ENCODE results near the gene SLC1A4.

DNA sequence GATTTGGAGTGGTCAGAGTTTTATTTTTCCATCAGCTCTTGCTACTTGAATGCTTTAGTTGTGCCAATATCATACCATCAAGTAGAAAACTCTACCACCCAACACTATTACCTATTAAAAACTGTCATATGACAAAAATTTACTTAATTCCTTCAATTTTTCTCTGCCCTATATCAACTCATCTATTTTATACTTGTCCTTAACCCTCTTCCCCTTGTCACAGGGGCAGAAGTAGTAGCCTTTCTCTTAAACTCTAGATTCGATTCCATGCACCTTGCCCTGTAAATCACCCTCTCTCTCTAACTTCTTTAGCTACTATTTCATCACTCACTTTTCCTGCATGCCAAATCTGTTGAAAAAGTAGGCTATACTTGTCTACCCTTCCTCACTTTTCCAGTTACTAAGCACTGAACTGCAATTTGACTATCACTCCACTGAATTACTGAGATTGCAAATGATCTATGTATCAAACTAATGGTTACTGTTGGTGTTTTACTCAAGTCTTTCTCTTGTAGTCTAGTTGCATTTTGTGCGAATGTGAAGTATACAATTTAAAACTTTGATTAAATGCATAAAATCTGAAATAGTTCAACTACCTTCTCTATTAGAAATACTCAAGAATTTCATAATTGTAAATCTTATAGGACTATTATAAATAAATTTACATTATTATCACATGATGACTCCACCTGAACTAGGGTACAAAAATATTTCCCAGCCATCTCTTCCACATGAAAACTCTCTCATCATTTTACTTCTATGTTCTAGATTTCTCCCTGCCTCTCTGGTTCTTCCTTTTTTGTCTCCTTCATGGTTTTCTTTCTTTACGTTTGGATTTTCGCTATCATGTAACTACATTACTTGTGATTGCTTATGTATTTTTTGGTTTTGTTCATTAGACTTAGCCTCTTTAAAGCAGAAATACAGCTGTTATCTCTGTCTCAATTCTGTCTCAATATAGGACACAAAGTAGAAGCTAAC is 77.1 kb downstream of the UGP2 start:
- RRBS: no CpG with 5 or more reads among the region's 4 CpGs

GRCh38 chr2:64090210-64090720 is 54.0 kb downstream of the PELI1 start:
- RRBS: no CpG with 5 or more reads among the region's 3 CpGs

DNA sequence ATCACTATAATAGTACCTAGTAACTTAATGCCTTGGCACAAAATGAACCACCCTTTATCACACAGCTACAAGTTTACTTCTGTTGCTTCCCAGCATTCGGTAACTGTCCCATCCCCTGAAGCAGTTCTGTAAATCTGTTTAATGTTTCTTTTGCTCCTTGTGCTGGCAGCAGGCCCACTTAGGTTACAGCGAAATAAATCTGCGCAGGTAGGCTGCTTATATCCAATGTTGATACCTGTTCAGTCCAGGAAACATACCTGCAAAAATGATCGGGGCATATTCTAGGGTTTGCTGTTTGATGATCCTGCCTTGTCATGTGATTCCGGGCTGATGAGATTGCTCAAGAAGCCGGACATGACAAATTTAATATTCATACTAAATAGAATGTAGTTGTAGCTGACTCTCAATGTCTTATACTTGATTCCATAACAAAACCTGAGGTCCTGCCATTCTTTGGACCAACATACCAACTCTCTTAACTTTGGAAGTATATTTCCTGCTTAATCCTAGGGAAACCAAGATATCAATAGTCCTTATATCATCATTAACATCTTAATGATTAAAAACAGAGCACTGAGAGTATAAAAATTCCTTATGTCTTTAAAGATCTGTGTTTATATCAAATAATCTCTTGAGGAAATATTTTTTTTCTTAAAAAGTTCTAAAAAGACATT is 23.2 kb downstream of the PELI1 start:
- RRBS: no CpG with 5 or more reads among the region's 6 CpGs

GRCh38 chr2:64261876-64262529 is 117.8 kb upstream of the PELI1 start:
- RRBS: no CpG with 5 or more reads among the region's 6 CpGs

GRCh38 chr2:64327202-64328384 is 126.4 kb upstream of the LGALSL start:
- RRBS: no CpG with 5 or more reads among the region's 19 CpGs

- RRBS: no CpG with 5 or more reads among the region's 13 CpGs
Observed at GRCh38 chr2:64403686-64404790, 49.9 kb upstream of the LGALSL start.

GRCh38 chr2:64453697-64453829 is 399 bp upstream of the LGALSL start:
- RRBS: no CpG with 5 or more reads among the region's 2 CpGs

GRCh38 chr2:64516579-64517046 is 7.5 kb upstream of the AFTPH start:
- RRBS: no CpG with 5 or more reads among the region's 1 CpG

DNA sequence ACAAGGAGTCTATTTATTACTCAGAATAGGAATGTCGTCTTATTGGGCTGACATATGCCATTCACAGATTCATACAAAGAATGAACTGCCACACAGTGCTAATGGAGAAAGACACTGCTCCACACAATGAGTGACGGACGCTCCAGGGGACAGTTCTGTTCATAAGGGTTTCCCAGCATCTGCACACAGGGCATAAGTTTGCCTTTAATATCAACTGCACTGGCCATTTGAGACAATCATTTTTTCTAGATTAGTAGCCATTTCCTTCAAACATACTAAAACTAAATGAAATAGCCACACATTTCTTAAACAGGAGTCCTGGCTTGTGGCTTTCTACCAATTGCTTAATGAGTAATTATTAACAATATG is 3.4 kb downstream of the SERTAD2 start:
- RRBS: no CpG with 5 or more reads among the region's 3 CpGs

DNA sequence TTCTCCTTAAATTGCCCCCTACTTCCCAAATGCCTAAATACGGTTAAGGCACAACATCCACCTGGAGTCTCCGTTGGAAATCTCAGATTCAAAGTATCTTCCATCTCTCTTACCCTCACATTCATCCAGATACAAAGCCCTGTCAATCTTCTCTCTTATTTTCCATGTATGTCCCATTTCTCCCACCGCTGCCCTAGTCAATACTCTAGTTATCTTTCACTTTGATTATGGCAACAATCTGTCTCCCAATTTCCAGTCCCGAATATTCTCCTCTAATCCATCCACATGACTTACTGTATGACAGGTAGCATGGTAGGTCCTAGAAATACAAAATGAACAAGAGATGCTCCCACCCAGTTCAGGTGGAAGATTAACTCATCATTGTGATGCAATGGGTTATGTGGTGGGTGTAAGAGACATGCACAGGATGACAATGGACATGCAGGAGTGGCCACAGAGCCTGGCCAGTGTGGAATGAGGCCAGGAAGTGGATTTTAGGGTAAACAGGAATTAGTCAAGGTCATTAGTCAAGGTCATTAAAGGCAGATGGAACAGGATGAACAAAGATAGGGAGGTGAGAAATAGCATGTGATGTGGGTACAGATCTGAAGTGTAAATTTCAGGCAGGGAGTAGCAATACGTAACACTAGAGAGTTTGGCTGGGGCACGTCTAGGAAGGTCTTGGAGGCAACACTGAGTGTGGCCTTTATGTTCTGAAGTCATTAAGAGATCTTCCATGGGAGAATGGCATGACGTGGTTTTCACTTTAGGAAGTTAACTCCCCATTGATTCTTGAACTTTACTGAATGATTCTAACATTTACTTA is 15.5 kb upstream of the SERTAD2 start:
- RRBS: no CpG with 5 or more reads among the region's 7 CpGs

- RRBS: no CpG with 5 or more reads among the region's 6 CpGs
Observed at GRCh38 chr2:64787683-64788158, 134.0 kb upstream of the SERTAD2 start.

DNA sequence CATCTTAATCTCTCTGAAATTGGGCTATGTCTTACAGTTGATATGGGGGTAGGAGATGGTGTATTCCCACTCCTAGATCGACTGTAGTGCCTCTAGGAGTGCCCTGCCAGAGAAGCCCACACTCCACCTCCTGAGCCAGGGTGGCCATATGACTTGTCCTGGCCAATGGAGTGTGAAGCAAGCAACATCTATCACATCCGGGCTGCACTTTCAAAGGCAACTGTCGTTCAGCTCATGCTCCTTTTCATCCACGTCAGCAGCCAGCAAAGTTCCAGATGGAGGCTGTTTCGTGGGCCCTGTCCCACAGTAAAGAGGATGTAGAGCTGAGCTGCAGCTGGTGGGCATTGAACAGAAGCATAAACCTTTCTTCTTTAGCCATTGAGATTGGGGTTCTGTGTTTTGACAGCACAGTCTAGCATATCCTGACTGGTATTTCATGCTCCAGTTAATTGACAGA is 149.3 kb upstream of the SLC1A4 start:
- RRBS: no CpG with 5 or more reads among the region's 5 CpGs

- RRBS: no CpG with 5 or more reads among the region's 6 CpGs
Observed at GRCh38 chr2:64918408-64918951, 70.7 kb upstream of the SLC1A4 start.

- RRBS: 1% methylated on average over 36 of the region's 108 CpGs
Observed at GRCh38 chr2:64988577-64989545, at the start of gene SLC1A4. Gene SLC1A4 (plus strand): TSS chr2:64989399.

- RRBS: no CpG with 5 or more reads among the region's 8 CpGs
Observed at GRCh38 chr2:65027697-65028179, 28.5 kb upstream of the CEP68 start.

DNA sequence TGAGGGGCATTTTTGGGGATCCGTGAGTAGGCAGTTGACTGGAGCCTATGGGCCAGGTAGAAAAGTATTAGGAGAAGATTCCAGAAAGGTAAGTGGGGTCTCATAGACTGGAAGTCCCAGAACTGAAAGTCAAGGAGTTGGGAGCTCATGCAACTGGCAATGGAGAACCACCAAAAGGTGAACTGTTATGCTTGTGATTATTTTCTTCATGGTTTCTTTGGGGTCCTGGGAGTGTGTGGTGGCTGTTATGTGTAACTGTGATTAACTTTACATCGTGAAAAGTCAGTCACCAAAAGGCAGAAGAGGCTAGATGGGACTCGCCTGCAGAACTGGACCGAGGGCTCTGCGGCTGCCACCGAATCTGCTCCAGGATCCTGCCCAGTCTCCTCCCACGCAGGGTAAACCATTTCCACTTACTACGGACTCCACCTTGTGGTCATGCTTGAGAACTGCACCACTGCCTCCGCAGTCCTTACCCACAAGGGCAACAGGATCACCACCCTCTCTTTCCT is 15.7 kb upstream of the CEP68 start:
- RRBS: no CpG with 5 or more reads among the region's 9 CpGs

DNA sequence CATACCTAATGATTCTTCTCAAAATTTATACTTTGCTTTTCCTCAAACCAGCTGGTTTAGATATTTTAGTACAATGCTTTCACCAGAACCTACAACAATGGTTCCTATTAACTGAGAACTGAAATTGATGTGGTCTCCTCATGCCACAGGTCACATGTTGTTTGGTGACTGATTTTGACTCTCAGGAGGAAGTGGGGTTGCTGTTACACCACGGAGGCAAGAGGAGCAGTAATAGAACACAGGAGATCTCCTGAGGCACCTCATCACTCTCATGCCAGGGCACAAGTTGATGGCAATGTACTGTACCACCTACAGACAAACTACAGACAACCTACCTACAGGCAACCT is 3.0 kb upstream of the CEP68 start:
- RRBS: no CpG with 5 or more reads among the region's 1 CpG

DNA sequence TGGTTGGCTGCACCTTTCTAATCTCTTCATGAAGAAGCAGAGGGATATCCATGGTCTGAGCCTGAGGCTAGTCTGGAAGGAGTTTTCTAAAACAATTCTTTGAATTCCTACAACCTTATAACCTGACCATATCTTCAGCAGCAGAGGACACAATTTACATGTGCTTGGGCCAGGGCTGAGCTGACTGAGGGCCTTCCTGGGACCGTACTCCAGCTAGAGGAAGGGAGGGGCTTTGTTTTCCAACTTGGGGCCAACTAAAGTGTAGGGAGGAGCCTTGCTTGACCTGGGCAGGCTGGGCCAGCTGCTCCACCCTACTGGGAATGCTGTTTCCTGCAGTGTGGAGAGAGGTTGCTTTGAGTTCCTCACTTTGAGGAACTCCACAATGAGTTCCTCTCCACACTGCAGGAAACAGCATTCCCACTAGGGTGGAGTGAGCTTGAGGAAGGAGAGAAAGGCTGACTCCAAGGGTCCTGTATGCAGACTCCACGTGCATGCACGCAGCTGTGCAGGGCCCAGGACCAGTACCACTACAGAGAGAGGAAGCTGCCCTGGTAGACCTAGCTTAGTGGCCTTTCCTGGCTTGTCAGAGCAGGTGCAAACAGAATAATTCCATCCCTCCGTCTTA is 19.6 kb downstream of the CEP68 start:
- RRBS: no CpG with 5 or more reads among the region's 4 CpGs

- RRBS: no CpG with 5 or more reads among the region's 4 CpGs
Observed at GRCh38 chr2:65090357-65090836, 34.2 kb downstream of the CEP68 start.

GRCh38 chr2:65159787-65160263 is 29.9 kb upstream of the RAB1A start:
- RRBS: no CpG with 5 or more reads among the region's 4 CpGs